Upper lobe of left lung (tissue), 5 donors: Measurements from ENCODE around the genes FAM13B and DNAJC18.

DNA sequence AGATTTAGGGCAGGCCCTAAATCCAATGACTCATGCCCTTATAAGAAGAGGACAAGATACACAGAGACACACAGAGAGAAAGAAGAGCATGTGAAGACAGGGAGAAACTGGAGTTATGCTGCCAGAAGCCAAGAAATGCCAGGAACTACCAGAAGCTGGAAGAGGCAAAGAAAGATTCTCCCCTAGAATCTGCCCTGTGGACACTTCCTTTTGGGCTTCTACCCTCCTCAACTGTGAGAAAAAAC lies 8.7 kb downstream of the FAM13B start:
- PRO-cap, 2 experiments: no peak in any of the 2 experiments
- RAMPAGE, long total RNA, 4 experiments: no peak in any of the 4 experiments

DNA sequence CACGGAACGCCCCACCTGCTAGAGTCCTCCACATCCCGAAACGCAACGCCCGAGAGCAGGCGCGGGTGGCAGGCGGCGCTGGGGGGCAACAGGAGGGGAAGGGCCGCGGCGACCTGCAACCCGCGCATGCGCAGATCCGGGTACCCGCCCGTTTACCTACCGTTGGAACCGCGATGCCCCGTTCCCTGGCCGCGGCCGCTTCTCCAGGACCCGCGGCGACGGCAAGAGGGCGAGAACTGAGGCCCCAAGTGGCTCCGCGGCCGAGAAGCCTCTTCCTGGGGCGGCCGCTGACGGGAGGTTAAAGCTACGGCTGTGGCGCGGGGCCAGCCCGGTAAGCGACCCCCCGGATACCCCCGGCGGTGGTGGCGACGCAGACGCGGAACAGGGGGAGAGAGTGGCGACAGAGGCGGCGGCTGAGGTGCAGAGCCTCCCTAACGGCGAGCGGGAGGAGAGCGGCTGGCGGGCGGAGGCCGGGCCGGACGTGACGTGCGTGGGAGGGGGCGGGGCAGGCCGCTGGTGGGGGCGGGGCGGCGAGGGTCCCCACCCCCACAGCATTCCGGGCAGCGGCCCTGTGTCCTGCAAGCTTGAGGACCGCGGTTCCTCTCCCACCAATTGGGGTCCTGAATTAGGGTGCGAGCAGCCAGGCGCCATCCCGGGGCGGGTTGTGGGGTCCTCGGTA lies at the start of gene FAM13B:
TSS of gene FAM13B (minus strand) at position 458 of the 679 bp plus-strand sequence.
- PRO-cap, 2 experiments: peak in 2 of 2 experiments; most common plus-strand start position 554 of the sequence (in 2); most common minus-strand start position 47 of the sequence (in 1)
- RAMPAGE, long total RNA, 4 experiments: start-site peak on the minus strand in 4 of 4 experiments, centred at positions 259 to 450 of the sequence, 10 to 148 reads per replicate

- PRO-cap, 2 experiments: peak in 1 of 2 experiments; most common plus-strand start chr5:138033414 (in 1)
- RAMPAGE, long total RNA, 4 experiments: no peak in any of the 4 experiments
These were observed 752 bp upstream of the FAM13B start for GRCh38 chr5:138033314-138034348.

GRCh38 chr5:138241698-138242569 lies 28.8 kb upstream of the CDC23 start:
- PRO-cap, 2 experiments: peak in 1 of 2 experiments; most common plus-strand start chr5:138242271 (in 1); most common minus-strand start chr5:138242160 (in 1)
- RAMPAGE, long total RNA, 4 experiments: no peak in any of the 4 experiments

DNA sequence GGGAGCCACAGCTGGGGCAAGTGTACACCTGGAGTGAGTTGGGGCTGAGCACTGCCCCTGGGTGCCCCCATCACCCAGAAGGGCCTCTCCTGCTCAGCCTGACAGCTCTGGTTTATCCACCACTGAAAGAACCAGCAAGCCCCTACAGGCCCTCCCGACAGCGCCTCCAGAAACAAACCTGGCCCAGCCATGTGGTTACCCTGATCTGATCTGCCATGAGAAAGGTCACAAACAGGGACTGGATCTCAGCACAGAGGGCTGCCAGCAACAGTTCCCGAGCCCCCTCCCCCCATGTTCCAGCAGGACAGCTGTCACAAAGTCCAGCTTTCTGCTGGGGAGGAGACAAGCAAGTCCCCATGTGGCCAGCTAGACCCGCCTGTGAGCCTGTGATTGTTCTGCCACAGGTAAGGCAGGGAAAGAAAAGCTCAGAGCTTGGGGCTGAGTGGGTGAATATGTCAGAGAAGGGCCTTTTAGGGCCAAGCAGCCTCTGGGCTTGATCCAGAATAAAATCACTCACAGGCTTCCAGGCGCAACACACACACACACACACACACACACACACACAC lies 27.8 kb downstream of the EGR1 start:
- PRO-cap, 2 experiments: no peak in any of the 2 experiments
- RAMPAGE, long total RNA, 4 experiments: no peak in any of the 4 experiments

- PRO-cap, 2 experiments: no peak in any of the 2 experiments
- RAMPAGE, long total RNA, 4 experiments: no peak in any of the 4 experiments
These were observed 38.4 kb downstream of the EGR1 start for GRCh38 chr5:138503443-138504412.

DNA sequence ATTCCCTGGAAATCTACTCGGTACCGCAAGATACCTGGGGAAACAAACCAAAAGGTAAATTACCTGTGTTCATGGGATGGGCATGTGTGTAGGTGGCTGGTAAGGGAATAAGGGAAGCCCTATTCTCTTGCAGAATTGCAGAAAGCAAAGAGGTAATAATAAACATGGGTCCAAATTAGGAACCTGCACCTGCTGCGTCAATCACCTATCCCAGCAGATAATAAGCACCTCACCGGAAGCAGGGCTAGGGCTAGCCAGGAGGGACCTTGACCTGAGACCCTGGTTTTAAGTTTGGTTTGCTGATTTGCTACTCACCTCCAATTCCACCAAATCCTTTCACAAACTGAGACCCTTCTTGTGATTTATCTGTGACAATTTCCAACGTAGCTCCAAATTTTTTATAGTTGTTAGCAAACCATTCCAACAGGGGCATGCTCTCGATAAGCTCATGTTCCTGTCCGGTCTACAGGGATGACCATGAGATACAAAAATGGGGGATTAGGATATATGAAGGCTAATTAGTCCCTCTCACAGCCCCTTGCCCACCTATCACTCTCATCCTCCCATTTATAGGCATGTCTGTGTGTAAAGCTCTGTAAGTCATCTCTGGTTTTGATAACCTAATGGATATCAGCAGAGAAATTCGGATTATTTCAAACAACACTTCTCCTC lies 34.5 kb downstream of the ETF1 start:
- PRO-cap, 2 experiments: no peak in any of the 2 experiments
- RAMPAGE, long total RNA, 4 experiments: no peak in any of the 4 experiments

DNA sequence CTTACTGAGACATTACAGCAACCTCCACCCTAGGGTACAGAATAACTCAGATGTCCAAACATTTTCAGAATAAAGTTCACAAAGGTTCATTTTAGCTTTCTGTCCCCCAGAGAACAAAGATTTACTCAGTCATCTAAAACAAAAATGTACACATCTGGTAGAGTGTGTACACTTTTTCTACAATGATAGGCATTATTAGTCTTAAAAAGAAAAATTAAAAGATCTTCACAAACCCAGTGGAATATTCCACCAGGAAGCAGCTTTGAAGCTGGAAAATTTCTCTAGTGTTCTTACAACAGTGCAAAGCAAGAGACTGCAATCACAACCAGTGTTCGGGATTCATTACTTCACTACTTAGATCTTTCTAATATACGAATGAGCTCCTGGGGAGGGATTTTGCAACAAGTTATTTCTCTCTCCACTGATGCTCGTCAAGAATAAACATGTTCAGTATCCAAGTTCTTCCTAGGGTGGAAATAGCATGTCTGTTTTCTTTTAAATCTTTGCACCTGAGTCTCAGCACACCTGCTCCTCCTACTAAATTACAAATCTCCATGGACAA lies 8.8 kb downstream of the ETF1 start:
- PRO-cap, 2 experiments: no peak in any of the 2 experiments
- RAMPAGE, long total RNA, 4 experiments: no peak in any of the 4 experiments

DNA sequence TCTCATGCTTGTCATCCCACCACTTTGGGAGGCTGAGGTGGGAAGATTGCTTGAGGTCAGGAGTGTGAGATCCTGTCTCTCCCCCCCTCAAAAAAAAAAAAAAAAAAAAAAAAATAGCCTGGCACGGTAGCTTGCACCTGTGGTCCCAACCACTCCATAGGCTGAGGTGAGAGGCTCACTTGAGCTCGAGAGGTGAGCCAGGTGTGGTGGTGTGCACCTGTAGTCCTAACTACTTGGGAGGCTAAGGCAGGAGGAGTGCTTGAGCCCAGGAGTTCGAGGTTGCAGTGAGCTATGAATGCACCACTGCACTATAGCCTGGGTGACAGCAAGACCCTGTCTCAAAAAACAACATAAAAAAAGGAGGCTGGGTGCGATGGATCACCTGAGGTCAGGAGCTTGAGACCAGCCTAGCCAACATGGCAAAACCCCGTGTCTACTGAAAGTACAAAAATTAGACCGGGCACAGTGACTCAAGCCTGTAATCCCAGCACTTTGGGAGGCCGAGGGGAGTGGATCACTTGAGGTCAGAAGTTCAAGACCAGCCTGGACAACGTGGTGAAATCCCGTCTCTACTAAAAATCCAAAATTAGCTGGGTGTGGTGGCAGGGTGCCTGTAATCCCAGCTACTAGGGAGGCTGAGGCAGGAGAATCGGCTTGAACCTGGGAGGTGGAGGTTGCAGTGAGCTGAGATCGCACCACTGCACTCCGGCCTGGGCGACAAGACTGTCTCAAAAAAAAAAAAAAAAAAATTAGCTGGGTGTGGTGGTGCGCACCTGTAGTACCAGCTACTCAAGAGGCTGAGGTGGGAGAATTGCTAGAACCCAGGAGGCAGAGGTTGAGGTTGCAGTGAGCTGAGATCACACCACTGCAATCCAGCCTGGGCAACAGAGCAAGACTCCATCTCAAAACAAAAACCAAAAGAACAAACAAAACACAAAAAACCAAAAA lies 9.9 kb upstream of the ETF1 start:
- PRO-cap, 2 experiments: no peak in any of the 2 experiments
- RAMPAGE, long total RNA, 4 experiments: no peak in any of the 4 experiments

- PRO-cap, 2 experiments: no peak in any of the 2 experiments
- RAMPAGE, long total RNA, 4 experiments: no peak in any of the 4 experiments
These were observed 10.9 kb upstream of the CTNNA1 start for GRCh38 chr5:138742373-138742764.

GRCh38 chr5:138775038-138775614 lies 21.9 kb downstream of the CTNNA1 start:
- PRO-cap, 2 experiments: no peak in any of the 2 experiments
- RAMPAGE, long total RNA, 4 experiments: no peak in any of the 4 experiments

DNA sequence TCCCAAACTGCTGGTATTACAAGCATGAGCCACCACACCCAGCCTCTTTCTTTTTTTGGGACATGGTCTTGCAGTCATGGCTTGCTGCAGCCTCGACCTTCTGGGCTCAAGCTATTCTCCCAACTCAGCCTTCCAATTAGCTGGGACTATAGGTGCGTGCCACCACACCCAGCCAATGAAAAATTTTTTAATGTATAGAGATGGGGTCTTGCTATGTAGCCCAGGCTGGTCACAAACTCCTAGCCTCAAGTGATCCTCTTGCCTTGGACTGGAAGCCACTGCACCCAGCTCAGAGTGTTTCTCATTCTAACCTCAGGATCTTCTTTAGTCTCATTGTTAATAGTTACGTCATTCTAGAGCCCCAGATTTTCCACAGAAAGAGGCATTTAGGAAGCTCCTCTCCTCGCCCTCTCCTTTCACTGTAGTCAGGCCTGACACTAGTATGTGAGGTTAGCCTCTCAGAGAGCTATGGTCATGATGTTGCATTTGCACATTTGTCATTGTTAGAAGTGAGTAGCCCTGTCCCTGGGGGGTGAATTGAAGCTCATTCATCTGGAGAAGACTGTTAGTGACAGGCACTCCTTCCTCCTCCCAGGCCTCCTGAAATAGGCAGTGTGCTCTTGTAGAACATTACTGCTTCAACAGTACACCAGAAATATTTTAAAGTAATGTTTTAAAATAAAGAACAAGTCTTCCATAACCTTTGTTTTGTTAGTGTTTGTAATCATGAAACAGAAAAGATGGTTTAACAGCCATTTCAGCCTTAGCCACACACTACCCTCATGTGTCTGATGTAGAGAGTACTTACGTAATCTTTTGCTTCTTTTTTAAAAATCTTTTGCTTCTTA lies 26.5 kb upstream of the LRRTM2 start:
- PRO-cap, 2 experiments: no peak in any of the 2 experiments
- RAMPAGE, long total RNA, 4 experiments: no peak in any of the 4 experiments

GRCh38 chr5:139126820-139127128 lies 71.4 kb downstream of the SIL1 start:
- PRO-cap, 2 experiments: no peak in any of the 2 experiments
- RAMPAGE, long total RNA, 4 experiments: no peak in any of the 4 experiments

DNA sequence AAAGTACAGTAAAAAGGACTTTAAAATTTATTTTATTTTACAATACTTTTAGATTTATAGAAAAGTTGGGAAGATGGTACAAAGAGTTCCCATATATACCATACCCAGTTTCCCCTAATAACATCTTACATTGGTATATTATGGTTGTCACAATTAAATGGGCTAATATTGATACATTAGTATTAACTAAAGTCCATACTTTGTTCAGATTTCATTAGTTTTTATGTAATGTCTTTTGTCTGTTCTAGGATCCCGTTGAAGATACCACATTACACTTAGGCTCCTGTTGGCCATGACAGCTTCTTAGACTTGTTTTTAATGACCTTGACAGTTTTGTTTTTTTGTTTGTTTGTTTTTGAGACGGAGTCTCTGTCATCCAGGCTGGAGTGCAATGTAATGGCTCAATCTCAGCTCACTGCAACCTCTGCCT lies 11.0 kb upstream of the MATR3 start:
- PRO-cap, 2 experiments: no peak in any of the 2 experiments
- RAMPAGE, long total RNA, 4 experiments: no peak in any of the 4 experiments

- PRO-cap, 2 experiments: no peak in any of the 2 experiments
- RAMPAGE, long total RNA, 4 experiments: no peak in any of the 4 experiments
These were observed 9.0 kb upstream of the MATR3 start for GRCh38 chr5:139284035-139285454.

GRCh38 chr5:139323208-139323559 lies 18.5 kb upstream of the PAIP2 start:
- PRO-cap, 2 experiments: no peak in any of the 2 experiments
- RAMPAGE, long total RNA, 4 experiments: no peak in any of the 4 experiments

GRCh38 chr5:139328666-139329106 lies 13.0 kb upstream of the PAIP2 start:
- PRO-cap, 2 experiments: no peak in any of the 2 experiments
- RAMPAGE, long total RNA, 4 experiments: no peak in any of the 4 experiments

- PRO-cap, 2 experiments: no peak in any of the 2 experiments
- RAMPAGE, long total RNA, 4 experiments: no peak in any of the 4 experiments
These were observed 1.8 kb upstream of the MZB1 start for GRCh38 chr5:139391291-139392118.

GRCh38 chr5:139438607-139439905 lies at the start of gene DNAJC18:
Gene DNAJC18, minus strand, starts transcription at chr5:139439525.
- PRO-cap, 2 experiments: peak in 2 of 2 experiments; most common plus-strand start chr5:139439168 (in 1); most common minus-strand start chr5:139439468 (in 1)
- RAMPAGE, long total RNA, 4 experiments: start-site peak on the minus strand in 3 of 4 experiments, at chr5:139439431-139439529 at its widest, 18 to 88 reads per replicate

DNA sequence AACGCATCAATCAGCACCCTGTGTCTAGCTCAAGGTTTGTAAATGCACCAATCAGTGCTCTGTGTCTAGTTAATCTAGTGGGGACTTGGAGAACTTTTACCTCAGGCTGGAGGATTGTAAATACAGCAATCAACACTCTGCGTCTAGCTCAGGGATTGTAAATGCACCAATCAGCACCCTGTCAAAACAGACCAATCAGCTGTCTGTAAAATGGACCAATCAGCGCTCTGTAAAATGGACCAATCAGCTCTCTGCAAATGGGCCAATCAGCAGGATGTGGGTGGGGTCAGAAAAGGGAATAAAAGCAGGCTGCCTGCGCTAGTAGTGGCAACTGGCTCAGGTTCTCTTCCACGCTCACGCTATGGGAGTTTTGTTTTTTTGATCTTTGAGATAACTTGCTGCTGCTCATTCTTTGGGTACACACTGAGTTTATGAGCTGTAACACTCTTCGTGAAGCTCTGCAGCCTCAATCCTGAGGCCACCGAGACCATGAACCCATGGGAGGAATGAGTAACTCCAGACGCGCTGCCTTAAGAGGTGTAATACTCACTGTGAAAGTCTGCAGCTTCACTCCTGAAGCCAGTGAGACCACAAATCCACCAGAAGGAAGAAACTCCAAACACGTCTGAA lies 10.8 kb upstream of the UBE2D2 start:
- PRO-cap, 2 experiments: no peak in any of the 2 experiments
- RAMPAGE, long total RNA, 4 experiments: no peak in any of the 4 experiments